RPMI7951 (cell line): ENCODE measurements around a stretch of chr7.

DNA sequence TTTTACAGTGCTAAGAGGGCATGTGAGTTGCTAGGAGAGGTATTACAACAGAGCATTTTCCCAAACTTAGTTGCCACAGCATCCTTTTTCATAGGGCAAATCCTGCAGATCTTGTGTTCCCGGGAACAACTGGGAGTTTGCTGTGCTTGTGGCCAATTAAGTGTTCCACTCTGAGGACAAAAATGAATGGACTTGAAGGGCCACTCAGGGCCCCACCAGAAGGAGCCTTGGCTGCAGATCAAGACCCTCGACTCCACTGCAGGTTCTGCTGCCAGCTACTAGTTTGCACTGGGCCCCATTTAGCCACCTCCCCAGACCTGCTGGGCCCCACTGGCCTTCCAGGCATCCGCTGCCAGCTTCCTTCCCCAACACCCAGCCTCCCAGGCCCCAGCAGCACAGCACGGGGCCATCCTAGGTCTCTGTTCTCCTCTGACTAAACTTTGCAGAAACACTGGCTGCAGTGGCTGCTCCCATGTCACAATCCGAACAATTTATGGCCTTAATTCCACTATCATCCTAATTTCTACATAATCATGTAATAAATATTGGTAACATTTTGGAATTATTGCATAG lies 277.3 kb upstream of the KLF14 start:
- RAMPAGE, long total RNA: no peak

DNA sequence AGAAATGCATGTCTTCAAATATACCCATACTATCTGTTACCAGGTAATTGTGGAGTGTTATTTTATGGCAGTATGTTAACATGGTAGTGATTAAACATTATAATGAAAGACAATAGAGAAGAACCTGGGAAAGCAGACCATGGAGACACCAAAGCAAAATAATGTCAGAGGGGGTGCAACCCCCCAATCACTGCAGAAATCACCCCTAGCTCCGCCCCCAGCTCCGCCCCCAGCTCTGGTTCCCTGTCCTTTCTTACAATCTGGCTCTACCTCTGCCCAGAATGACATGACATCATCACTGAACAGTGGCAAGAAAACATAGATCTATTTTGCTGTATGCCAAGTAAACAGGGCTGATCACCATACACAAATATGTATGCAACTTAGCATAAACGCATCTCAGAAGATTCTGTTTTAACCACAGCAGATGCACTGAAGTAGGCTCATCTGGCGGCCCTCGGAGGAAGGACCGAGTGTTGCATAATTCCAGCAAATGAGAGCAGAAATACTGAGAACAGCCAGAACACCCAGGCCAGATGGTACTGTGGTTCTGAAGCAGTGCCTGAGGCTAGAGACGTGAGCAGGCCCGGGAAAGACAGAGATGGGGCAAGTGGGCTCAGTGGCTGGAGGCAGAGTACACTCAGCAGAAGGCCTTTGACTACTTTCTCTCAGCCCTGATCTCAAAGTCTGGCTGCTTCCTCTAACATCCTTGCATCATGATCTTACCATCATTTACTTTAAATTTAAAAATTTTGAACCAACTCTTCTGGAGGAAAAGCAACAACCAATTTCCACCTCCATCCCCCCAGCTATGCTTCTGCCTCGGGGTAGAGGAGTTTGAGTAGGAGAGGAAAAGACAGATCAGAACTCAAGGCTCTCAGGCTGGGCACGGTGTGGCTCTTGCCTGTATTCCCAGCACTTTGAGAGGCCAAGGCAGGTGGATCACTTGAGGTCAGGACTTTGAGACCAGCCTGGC lies 293.4 kb upstream of the KLF14 start:
- RAMPAGE, long total RNA: no peak

DNA sequence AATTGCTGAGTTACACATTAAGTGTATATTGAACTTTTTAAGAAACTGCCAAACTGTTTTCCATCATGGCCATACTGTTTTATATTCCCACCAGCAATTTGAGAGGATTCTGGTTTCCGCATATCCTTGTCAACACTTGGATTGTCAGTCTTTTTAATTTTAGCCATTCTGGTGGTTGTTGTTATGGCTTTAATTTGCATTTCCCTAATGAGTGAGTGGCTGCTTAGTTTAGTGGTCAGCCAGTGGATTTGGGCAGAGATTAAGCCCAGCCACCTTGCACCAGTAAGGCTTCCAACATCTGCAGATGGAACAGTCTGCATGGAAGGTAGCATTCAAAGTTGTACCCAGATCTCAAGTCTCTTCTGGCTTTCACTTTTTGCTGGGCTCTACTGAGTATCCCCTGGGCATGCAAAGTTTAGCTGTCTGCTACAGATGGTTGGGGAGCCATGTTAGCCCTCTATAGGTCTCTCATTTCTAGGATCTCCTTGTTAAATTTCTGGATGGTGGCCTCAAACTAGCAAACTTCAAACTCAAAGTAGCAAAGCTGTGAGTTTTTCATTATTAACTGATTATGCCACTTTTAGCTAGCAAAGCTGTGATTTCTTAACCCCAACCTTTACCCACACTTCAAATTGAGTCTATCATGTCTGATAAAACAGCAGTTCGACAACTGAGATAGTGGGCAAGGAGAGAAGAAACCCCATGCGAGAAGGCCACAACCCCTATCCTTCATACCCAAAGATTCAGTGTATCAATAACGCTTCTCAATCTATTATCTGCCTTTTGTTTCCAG lies 280.8 kb upstream of the MKLN1 start:
- RAMPAGE, long total RNA: no peak

GRCh38 chr7:131056588-131057644 lies 270.8 kb upstream of the MKLN1 start:
- RAMPAGE, long total RNA: no peak

DNA sequence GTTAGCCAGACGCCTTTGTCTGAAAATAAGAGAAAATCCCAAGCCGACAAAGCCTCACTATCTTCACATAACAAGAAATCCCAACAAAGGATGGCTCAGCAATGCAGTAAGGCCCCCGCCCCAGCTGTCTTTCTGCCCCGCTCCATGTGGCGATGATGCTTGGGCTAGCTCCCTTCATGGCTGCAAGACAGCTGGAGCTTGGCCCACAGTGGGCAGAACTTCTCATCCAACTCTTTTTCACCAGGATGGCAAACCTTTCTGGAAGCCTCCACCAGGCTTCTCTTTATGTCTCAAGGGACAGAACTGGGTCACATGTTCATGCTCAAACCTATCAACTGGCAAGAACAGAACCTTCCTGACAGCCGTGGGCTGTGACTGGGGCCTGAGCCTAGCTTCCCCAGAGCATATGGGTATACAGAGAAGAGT lies 260.5 kb upstream of the MKLN1 start:
- RAMPAGE, long total RNA: no peak

DNA sequence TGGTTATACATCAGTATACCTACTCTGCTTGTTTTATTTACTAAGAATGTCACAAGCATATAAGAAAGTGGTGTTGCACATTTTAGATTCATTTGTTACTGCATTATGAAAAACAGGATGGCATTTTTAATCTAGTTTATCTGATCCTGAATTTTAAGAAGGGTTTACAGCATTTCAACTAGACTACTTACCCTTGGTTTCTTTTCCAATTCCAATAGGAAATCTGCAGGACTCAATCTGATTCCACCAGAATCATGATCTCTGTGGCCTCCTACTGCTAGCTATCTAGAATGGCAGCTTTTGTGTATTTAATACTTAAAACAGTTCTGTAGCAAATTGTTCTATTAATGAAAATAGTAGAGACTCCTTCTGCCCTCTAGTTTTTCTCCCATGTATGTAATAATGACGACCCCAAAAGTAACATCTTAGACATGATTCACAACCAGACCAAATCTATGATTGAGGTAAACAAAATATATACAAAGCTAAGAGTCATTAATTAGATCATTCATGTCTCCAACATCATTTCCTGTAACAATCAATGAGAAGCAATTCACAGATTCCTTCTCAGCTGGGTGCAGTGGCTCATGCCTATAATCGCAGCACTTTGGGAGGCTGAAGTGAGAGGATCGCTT lies 259.1 kb upstream of the MKLN1 start:
- RAMPAGE, long total RNA: no peak

DNA sequence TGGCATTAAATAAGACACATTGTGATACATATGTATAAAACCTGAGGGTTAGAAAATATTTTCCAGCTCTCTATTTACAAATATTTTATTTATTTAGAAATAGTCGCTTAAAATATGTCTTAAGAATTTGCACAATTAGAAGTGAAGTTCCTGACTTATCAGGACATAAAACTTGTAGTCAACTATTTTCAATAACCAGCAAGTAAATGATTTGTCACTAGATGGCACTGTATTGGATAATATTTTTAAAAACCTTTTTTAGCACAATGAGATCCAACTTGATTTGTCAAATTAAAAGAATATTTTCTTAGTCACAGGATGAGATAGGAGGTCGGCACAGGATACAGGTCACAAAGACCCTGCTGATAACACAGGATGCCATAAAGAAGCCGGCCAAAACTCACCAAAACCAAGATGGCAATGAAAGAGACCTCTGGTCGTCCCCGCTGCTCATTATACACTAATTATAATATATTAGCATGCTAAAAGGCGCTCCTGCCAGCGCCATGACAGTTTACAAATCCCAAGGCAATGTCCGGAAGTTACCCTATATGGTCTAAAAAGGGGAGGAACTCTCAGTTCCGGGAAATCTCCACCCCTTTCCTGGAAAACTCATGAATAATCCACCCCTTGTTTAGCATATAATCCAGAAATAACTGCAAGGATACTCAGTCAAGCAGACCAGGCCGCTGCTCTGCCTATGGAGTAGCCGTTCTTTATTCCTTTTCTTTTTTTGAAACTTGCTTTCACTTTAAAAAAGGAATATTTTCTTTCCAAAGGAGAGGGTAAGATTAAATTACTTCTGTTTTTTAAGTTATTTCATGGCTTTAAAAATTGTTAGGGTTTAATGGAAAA lies 255.8 kb upstream of the MKLN1 start:
- RAMPAGE, long total RNA: no peak

- RAMPAGE, long total RNA: no peak
Measured at GRCh38 chr7:131083128-131083263, 244.7 kb upstream of the MKLN1 start.

- RAMPAGE, long total RNA: no peak
Measured at GRCh38 chr7:131094461-131095176, 233.1 kb upstream of the MKLN1 start.

DNA sequence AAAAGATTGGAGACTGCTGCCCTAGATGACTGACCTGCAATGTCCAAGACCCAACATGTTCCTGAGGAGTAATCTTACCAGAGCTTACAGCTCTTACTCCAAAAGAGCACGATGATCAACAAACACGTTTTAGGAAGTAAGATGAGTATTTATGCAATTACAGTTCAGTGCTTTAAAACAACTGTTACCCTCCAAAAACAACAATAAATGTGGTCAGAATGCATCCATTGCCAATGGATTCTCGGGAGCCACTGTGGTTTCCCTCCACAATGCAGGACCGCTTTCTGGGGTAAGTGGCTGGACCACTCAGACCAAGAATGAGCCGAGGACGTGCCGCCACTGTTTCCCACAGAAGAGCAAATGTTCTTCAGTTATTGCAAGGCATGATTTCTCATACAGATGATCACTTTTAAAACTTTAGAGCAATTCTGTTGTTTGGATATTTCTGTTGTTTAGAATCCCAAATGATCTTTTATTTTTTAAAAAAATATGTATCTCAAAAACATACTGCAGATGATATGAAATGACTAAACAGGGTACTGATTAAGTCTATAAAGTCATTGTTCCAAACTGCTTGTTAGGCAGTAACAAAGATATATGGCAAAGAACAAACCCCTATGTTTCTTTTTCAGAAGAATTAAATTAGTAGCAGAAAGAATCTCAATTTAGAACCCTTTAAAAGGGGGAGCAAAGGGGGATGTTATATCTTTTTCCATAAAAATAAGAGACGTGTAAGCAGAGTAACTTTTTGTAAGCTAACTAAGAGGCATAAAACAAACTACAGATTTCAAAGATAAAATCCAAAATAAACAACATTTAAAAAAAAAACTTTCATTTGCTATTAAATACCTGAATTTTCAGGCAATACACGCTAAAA lies 232.1 kb upstream of the MKLN1 start:
- RAMPAGE, long total RNA: no peak

GRCh38 chr7:131098619-131099240 lies 228.9 kb upstream of the MKLN1 start:
- RAMPAGE, long total RNA: no peak

DNA sequence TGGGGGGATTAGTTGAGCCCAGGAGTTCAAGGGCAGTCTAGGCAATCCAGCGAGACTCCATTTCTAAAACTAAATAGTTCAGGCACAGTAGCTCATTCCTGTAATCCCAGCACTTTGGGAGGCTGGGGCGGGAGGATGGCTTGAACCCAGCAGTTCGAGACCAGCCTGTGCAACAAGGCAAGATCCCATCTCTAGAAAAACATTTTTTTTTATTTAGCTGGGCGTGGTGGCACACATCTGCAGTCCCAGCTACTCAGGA lies 228.5 kb upstream of the MKLN1 start:
- RAMPAGE, long total RNA: no peak

- RAMPAGE, long total RNA: no peak
Measured at GRCh38 chr7:131110286-131111152, 217.2 kb upstream of the MKLN1 start.

- RAMPAGE, long total RNA: no peak
Measured at GRCh38 chr7:131498665-131499045, 57.8 kb downstream of the PODXL start.

- RAMPAGE, long total RNA: no peak
Measured at GRCh38 chr7:131518807-131519458, 37.5 kb downstream of the PODXL start.

DNA sequence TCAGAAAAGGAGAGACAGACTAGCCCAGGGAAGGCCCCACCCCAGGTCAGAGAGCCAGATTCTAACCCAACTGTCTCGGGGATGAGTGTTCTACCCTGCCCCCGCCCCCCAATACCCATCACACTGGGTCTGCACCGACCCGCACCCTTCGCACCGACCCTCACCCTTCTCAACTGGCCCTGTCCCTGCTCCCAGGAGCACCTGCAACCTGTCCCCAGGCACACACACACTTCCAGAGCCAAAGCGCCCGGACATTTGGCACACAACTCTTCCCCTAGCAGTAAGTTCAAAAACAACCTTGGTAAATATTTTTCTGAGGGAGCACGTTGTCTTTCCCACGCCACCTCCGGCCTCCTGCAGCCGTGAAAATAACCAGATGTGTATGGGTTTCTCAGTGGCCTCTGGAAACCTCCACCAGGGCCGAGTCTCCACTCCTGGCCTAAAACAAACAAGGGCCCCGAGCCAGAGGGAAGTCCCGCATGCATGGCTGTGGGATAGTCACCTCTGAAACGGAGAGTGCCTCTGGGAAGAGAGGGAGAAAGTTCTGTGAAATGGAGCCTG lies 16.0 kb downstream of the PODXL start:
- RAMPAGE, long total RNA: no peak

- RAMPAGE, long total RNA: no peak
Measured at GRCh38 chr7:131929129-131929612, 372.7 kb upstream of the PODXL start.

DNA sequence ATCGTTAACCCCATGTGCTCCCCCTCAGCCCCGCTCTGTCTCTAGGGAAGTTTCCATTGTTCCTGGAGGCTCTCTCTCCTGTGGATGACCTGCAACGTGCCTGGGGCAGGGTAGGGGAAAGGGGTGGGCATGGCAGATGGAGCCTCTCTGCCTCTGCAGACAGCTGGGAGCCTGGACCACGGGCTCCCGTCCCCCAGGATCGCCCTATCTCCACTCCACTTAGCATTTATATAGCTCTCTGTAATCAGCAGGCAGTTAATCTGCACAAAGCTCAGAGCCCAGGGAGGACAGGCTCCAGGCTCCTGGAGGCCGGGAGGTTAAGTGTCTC lies 369.7 kb downstream of the PLXNA4 start:
- RAMPAGE, long total RNA: no peak

DNA sequence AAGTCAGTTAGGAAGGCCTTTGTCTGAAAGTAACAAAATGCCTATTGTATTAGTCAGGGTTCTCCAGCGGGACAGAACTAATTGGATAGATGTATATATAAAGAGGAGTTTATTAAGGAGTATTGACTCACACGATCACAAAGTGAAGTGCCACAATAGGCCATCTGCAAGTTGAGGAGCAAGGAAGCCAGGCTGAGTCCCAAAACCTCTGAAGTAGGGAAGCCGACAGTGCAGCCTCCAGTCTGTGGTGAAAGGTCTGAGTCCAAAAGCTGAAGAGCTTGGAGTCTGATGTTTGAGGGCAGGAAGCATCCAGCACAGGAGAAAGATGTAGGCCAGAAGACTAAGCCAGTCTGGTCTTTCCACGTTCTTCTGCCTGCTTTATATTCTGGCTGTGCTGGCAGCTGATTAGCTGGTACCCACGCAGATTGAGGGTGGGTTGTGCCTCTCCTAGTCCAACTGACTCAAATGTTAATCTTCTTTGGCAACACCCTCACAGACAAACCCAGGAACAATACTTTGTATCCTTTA lies 14.1 kb upstream of the PLXNA4 start:
- RAMPAGE, long total RNA: no peak

DNA sequence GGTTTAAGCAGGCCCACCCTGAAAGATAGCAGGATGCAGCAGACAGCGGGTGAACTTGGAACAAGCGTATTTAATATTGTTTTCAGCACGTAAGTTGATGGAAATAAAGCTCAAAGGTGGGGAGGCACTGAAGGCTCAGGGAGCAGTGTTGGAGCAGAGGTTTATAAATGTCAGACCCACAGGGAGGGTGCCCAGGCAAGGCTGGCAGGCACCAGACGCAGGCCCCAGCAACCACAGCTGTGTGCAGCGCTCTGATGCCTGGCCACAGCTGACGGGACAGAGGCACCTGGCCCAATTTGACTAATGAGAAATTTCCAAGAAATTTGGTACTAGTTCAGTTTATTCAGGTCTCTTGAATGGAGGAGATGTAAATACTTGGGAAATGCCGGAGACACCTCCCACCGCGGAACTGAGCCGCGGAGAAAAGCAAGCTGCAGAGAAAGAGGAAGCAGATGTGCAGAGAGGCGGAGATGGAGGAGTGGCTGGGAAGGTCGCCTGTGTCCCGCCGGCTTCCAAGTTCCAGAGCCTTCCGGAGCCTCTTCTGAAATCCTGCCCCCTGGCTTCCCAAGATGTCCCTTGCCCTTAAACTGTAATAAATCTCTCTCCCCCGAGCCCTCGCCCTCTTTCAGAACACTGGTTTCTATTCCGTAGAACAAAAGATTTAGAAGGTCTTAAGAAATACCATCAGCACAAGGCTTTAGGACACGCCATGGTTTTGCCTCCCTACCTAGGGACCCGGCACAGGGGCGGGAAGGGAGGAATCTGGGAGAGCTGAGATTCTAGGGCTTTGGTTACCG lies 38.3 kb upstream of the PLXNA4 start:
- RAMPAGE, long total RNA: no peak